Airway epithelial cell (primary cell): ENCODE results near the gene STARD4.

- RAMPAGE, long total RNA, result no peak
Measured at GRCh38 chr5:107942497-107943272, 271.9 kb upstream of the EFNA5 start.

DNA sequence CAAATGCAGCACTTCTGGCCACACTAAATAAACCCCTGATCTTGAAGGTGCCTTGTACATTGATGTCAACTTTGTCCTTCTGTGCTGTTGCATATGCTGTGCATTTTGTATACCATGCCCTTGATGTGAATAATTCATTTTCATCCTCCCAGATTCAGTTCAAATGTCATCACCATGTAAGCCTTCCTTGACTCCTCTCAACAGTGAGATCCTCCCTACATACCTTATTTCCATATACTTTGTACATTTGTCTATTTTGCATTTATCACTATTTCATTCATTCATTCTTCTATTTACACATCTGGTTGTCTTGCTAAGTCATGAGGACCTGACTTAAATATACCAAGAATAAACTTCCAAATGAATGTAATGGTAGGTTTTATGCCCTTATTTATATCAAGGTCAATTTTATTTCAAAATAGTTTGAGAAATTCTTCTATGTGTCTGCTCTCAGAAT, 273.2 kb upstream of the EFNA5 start:
- RAMPAGE, long total RNA, result no peak

- RAMPAGE, long total RNA, result no peak
Measured at GRCh38 chr5:108081973-108082418, 299.9 kb downstream of the FBXL17 start.

- RAMPAGE, long total RNA, result no peak
Measured at GRCh38 chr5:108364704-108365170, 17.2 kb downstream of the FBXL17 start.

DNA sequence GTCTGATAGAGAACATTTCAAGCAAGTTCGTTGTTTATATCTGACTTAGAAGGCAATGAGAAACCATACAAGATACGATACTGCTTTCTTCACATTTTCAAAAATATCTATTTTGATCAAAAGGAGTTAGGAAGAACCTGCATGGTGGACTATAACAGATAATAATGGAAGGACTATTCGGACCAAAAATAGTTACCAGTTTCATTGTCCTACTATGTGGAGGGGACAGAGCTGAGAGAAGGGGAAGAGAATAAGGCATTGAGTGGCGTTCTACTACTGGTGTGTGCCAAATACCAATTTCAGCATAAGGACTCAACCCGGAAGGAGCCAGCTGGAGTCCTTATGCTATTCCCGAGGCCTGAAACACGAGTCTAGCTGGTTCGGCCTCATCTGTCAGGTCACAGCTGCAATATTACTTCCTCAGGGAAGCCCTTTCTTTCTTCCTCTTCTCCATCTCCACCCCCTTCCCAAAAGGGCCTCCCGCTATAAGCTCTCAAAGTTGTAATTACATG, 20.6 kb upstream of the FER start:
- RAMPAGE, long total RNA, result no peak

GRCh38 chr5:108884951-108885304, 137.2 kb downstream of the FER start:
- RAMPAGE, long total RNA, result no peak

- RAMPAGE, long total RNA, result no peak
Measured at GRCh38 chr5:109318632-109319309, 91.0 kb downstream of the PJA2 start.

- RAMPAGE, long total RNA, result no peak
Measured at GRCh38 chr5:109378158-109379397, 31.2 kb downstream of the PJA2 start.

- RAMPAGE, long total RNA, result no peak
Measured at GRCh38 chr5:109699552-109700212, 10.0 kb downstream of the MAN2A1 start.

DNA sequence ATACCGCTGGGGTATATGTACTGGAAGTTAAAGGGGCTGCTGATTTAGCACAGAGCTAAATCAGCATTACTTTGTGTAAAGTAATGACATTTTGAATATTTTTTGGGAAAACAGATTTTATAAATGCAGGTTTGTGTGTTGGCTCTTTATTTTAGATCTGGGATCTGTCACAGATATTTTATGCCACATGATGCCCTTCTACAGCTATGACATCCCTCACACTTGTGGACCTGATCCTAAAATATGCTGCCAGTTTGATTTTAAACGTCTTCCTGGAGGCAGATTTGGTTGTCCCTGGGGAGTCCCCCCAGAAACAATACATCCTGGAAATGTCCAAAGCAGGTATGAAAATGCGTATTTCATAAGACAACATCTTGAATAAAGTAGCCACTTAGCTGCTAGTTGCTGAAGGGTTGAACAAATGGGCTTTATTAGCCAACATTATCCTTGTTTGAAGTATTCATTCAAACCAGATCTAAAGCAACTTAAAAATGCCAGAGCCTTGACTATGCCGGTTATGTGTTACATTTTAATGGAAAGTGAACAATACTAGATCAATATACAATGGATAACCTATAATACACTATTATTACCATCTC, 80.6 kb downstream of the MAN2A1 start:
- RAMPAGE, long total RNA, result no peak

GRCh38 chr5:109800145-109800806, 110.5 kb downstream of the MAN2A1 start:
- RAMPAGE, long total RNA, result no peak

GRCh38 chr5:109851468-109851821, 161.7 kb downstream of the MAN2A1 start:
- RAMPAGE, long total RNA, result no peak

DNA sequence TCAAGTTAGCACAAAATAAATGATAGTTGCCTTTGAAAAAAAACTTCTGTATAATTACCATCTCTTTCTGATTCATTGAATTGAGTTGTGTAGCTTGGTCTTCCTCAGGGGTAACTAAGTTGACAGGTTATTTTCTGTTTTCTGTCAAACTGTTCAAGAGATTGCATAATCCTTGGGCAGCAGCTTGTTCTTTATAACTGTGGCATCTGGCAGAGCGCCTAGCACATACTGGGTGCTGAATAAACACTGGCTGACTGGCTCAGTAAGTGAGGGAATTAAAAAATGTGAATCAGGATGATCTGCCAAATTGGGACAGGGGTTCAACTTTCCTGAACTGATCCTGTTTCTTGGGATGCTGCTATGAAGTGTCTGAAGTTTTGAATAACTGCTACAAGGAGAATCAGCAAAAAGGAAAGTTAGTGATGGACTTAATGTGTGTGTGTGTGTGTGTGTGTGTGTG, 310.4 kb downstream of the MAN2A1 start:
- RAMPAGE, long total RNA, result no peak

GRCh38 chr5:110736736-110737088, 2.1 kb upstream of the SLC25A46 start:
- RAMPAGE, long total RNA, result no peak

- RAMPAGE, long total RNA, result no peak
Measured at GRCh38 chr5:110752223-110752615, 13.4 kb downstream of the SLC25A46 start.

GRCh38 chr5:111127208-111128376, 35.4 kb downstream of the WDR36 start:
- RAMPAGE, long total RNA, result no peak

DNA sequence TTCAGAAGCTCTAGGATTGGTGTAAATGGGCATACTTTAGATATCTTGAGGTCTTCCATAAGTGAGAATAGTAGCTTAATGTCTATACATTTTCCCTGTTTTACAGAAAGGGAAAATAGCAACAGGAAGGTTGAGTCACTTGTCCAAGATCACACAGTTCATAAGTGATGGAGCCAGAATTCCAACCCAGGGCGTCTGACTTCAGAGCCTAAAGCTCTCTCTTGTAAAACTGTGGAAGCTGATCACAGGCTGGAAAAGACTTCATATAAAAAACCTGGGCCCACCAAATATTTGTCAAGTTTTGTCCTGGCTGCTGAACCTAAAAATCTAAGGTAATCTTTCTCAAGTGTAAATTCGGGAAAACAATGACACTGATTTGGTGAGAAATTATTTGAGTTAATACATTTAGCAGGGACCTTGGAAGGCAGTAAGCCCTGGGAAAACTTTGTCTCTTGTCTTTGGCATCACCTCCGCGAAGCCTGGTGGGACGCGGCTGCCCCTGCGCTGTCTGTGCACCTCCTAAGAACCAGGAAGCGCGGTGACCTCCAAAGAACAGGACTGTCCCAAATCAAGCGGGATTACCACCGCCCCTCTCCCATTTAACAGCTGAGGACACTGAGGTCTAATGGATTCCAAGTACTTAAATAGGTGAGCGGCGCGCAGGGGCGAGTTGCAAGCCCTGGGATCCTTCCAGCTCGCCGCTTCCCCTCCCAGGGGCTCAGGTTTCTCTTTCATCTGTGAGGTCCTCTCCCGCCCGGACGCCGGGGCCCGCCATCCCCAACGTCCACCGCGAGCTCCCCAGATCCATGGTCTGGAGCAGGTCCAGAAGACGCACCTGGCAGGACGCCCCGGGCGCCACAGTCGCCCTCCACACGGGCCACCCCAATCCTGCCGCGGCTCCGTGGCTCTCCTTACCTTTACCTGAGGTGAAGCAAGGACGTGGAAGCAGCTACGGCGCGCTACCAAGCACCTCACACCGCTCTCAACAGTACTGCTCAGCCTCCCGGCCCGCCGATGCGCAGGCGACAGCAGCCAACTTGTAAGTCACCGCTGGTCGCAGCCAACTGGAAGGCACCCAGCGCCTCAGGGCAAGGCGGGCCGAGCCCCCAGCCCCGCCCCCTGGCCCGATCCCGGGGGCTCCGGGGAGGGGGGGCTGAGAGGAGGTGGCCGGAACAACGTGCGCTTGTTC, at the start of gene STARD4:
Gene STARD4, minus strand, starts transcription at position 1,066 of the 1,189 bp plus-strand sequence.
- RAMPAGE, long total RNA, result start-site peak on the minus strand centred at position 1,041 of the sequence, 119 bp wide, 1,220 and 157 reads in 2 replicates

- RAMPAGE, long total RNA, result no peak
Measured at GRCh38 chr5:112418385-112418957, 606 bp downstream of the EPB41L4A start.

DNA sequence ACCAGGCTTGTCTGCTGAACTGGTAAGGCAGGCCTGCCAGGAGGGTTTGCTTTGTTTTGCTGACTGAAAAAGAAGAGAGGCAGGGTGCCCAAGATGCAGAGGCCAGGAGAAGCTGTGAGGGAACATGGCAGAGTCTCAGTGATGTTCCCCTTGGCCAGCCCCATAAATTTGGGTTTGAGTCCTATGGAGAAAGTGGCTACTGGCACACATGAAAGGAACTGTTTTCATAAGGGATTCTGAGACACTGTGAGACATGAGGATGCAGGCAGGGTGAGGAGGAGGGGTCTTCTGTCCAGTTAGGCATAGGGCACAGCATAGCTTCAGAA, 60.5 kb upstream of the EPB41L4A start:
- RAMPAGE, long total RNA, result no peak

DNA sequence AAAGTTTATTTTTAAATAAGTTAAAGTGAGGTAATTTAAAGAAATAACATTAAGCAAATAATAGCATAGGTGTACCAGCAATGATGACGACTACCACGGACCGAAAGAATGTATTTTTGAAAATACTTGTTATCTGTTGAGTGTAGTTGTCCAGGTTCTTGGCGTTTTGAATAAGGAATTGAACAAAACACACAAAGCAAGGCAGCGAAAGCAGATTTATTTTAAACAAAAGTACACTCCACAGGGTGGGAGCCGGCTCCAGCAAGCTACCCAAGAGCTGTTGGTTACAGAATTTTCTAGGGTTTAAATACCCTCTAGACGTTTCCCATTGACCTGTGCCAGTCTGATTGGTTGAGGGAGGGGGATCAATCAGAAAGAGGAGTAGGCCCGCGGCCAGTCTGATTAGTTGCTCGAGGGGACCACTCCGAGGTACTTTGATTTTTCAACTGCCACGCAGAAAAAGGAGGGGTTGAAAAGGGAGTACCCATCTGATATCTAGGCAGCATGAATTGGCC, 884 bp downstream of the SRP19 start:
- RAMPAGE, long total RNA, result no peak